Bronchus (tissue), 1 donor: ENCODE measurements around the genes CHCHD1 and VCL.

DNA sequence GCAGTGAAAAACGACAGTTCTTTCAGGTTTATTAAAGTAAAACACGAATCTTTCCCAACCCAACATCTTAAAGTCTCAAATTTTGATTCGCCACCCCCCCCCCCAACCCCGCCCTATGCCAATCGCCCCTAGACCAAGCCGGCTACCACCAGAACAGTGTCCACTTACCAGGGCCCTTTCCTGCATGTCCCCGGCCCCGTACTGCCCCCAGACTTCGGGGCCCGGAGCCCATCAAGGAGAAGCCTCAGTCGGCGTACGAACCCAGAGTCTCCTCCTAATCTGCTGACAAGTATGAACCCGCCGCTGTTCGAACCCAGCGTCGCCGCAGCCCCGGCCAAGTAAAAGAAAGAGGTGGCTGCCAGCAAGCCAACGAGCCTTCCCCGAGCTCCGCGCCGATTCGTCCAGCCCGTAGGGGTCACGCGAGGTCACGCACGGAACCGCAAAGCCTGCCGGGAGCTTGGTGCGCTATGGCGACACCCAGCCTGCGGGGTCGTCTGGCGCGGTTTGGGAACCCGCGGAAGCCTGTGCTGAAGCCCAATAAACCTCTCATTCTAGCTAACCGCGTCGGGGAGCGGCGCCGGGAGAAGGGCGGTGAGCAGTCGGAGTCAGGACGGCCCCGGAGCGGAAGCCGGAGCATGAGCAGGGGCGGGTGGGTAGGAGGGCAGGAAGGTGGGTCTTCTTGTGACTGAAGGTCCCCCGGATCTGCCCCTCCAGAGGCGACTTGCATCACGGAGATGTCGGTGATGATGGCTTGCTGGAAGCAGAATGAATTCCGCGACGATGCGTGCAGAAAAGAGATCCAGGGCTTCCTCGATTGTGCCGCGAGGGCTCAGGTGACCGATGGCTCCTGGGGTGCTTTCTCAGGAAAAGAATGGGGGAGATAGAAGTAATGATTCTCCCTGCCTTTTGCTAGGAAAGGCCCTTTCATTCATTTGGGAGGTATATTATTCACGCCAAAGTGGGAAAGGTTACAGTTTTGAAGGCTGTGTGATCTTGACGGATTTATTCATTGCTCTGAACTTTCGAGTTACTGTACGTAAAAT, at the start of gene CHCHD1:
CHCHD1 (plus strand) TSS at position 440 of the 1,043 bp plus-strand sequence.
- PRO-cap, result bidirectional peak, plus-strand start at position 442 of the sequence, minus-strand start at position 345 of the sequence

GRCh38 chr10:73802851-73803970, 8.2 kb downstream of the NDST2 start:
- PRO-cap, result no peak

GRCh38 chr10:73808676-73809358, 2.6 kb downstream of the NDST2 start:
- PRO-cap, result unidirectional peak, minus-strand start at chr10:73809115

- PRO-cap, result no peak
These were observed 2.4 kb downstream of the CAMK2G start for GRCh38 chr10:73871619-73872751.

DNA sequence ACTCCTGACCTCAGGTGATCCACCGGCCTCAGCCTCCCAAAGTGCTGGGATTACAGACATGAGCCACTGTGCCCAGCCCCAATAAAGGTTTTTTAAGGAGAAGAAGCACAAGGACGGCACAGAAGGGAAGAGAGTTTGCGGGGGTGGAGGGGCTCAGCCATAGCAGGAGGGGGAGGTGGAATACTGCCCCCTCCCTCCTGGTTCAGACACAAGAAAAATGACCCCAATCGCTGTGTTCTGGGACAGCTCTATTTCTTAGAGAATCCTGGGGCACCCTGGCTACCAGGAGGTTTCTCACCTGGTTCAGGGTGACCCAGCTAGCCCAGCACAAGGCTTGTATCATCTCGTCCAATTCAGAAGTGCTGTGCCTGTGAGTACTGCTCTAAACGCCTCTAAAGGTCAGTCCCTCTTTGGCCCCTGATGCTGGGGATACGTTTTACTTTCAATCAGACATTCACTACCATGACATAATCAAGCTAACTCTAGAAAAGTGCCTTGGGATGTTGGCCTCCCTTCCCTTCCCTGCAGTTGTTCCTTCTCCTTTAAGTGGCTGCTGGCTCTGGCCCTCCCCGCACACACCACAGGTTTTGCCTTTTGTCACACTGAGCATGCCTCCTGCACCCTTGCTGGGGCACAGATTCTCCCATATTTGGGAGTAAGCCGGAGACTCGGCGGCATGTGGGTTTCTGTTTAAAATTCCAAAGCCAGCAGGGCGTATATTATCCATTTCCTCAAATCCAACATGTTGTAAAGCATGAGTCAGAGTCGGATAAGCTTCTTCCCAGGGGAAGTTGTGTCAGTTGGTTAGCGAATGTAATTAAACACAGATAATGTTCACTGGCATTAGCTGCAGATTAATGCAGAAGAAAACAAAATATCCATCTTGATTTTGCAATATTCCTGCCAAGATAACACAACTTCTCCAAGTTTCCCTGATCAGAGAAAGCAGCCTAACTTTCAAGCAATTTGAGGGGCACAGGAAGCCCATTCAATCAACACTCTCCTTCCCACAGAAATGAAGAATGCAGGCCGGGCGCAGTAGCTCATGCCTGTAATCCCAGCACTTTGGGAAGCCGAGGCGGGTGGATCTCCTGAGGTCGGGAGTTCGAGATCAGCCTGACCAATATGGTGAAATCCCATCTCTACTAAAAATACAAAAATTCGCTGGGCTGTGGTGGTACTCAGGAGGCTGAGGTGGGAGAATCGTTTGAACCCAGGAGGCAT, 31.9 kb upstream of the VCL start:
- PRO-cap, result unidirectional peak, minus-strand start at position 561 of the sequence

DNA sequence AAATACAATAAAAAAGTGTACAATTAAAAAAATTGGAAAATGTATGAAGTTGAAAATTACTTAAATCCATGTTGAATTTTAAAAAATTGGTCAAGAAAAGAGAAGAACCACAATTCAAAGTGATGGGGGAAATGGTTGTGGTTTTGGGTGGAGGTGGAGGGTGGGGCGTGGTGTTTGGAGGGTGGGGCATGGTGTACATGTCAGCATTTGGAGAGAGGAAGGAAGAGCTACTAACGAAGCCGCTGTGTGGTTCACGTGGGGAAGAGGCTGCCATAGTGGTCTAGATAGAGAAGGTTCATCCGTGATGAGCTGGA, 6.2 kb upstream of the VCL start:
- PRO-cap, result no peak

GRCh38 chr10:73997609-73998448, at the start of gene VCL:
Gene VCL (plus strand): TSS chr10:73998116.
- PRO-cap, result bidirectional peak, plus-strand start at chr10:73998116, minus-strand start at chr10:73997734

DNA sequence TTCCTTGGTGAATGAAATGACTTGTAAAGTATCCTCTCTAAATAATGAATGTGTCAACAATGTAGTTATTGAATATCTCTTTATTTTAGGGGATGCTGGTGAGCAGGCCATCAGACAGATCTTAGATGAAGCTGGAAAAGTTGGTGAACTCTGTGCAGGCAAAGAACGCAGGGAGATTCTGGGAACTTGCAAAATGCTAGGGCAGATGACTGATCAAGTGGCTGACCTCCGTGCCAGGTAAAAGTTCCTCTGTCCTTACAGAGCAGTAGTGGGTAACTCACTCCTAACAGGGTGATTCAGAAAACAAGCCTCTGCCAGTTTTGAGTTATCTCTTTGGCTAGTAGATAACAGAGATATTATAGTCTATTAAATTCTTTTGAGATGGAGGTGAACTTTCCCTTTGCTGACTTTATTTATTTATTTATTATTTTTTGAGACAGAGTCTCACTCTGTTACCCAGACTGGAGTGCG, 67.3 kb downstream of the AP3M1 start:
- PRO-cap, result no peak

DNA sequence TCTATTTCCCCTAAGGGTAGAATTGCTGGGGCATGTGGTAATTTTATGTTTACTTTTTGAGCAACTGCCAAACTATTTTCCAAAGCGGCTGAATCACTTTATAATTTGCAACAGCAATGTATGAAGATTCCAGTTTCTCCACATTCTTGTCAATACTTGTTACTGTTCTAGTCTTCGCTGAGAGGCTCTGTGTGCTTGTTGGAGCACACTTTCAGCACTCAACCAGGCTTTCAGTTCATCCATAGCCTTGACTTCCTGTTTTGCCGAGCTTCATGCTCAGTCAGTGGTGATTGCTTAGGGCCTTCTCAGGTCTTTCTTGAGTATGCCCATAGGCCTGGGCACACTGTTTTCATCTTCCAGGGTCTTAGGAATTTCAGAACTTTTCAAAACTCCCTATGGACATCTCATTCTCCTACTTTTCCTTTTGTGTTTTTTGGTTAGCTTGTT, 39.1 kb downstream of the ADK start:
- PRO-cap, result unidirectional peak, plus-strand start at position 279 of the sequence

- PRO-cap, result no peak
These were observed 67.0 kb downstream of the ADK start for GRCh38 chr10:74217961-74218564.

DNA sequence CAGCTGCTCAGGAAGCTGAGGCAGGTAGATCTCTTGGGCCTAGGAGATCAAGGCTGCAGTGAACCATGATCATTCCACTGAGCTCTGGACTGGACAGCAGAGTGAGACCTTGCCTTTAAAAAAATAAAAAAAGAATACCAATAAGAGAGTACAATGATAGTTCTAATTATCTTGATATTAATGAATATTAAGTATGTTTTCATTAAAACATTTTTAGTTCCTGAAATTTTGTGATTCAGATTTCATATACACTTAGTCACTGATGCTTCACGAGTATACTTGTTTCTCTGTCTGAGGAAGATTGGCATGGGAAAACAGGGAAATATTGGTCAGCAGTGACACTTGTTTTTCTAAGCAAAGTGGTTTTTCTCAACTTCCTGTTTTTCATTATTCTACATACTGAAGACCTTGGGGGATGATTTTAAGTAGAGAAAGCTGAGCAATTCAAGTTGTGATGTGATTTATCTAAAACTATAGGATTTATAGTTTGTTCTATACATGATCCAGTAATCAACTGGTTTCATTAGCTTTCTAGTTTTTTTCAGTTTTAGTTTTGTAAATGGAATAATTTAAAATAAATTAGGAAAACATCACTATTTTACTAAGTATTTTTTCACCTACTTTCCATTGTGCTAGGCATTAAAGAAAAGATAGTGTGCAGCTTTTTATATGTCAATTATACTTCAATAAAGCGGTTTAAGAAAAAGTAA, 77.0 kb downstream of the ADK start:
- PRO-cap, result no peak

- PRO-cap, result no peak
These were observed 2.3 kb upstream of the KAT6B start for GRCh38 chr10:74823864-74824786.

GRCh38 chr10:74886621-74887188, 60.3 kb downstream of the KAT6B start:
- PRO-cap, result no peak

GRCh38 chr10:74967736-74968403, 105.6 kb downstream of the DUSP29 start:
- PRO-cap, result no peak

- PRO-cap, result no peak
These were observed 52.5 kb downstream of the DUSP29 start for GRCh38 chr10:75021066-75021293.

- PRO-cap, result no peak
These were observed 8.7 kb upstream of the VDAC2 start for GRCh38 chr10:75201616-75202514.

- PRO-cap, result no peak
These were observed 2.5 kb upstream of the VDAC2 start for GRCh38 chr10:75207952-75208703.

GRCh38 chr10:75216168-75216950, 5.8 kb downstream of the VDAC2 start:
- PRO-cap, result no peak

GRCh38 chr10:75245480-75246110, 9.8 kb upstream of the COMTD1 start:
- PRO-cap, result bidirectional peak, plus-strand start at chr10:75245953, minus-strand start at chr10:75245777

DNA sequence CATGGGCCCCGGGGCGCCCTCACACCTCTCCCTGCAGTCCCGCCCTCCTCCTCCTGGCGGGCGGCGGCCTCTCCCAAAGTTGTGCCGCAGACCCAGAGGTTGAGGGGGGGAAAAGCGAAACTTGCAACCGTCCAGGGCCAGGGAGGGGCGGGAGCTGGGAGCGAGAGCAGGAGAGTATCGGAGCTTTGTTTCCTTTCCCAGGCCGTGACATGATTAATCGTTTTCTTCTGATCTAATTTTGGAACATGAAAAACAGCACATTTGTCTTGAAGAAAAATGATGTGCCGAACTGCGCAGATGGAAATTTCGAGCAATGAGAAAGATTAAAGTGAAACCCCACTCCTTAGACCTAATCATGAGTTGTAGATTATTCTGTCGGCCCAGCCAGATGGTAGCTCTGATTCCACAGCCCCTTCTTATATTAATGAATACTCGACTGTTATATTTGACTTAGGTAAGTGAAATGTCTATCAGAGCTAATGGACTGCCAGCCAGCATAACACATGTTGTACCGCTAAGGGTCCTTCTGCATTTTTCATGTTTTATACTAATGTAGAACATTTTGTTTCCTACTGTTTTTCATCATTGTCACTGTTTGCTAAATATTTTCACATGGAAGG, 59.6 kb upstream of the COMTD1 start:
- PRO-cap, result bidirectional peak, plus-strand start at position 140 of the sequence, minus-strand start at position 86 of the sequence